AG09309 (cell line): Measurements from ENCODE around the genes GFI1, EVI5 and DIPK1A.

DNA sequence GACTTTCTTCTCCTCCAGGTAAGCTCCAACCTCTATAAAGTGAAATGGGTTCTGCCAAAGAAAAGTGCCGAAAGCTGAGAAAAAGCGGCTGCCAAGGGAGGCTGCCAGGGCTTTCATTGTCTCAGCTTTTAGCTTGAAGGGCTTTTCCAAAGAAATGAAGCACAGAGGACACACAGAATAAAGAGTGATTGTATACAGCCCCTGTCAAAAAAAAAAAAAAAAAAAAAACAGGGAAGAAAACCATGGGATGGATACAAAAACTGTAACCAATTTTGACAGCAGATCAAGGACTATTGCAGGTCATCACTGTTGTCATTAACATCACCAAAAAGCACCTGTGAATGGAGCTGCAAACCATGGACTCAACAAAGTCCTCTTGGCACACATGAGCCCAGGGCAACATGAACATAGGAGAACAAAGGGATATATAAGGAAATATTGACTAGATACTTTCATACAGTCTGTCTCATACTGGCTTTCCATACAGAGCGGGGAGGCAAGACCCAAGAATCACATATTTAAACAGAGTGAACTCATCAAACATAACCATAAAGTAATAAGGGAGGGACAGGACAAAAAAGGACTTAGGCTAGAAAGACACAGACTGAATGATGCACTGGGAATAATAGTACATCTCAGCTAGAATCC is 126.6 kb downstream of the TGFBR3 start:
- RRBS, result no CpG with 5 or more reads among the region's 3 CpGs

GRCh38 chr1:91826110-91826664 is 59.8 kb downstream of the TGFBR3 start:
- RRBS, result no CpG with 5 or more reads among the region's 8 CpGs

GRCh38 chr1:92359419-92359859 is 60.6 kb downstream of the RPAP2 start:
- RRBS, result no CpG with 5 or more reads among the region's 7 CpGs

DNA sequence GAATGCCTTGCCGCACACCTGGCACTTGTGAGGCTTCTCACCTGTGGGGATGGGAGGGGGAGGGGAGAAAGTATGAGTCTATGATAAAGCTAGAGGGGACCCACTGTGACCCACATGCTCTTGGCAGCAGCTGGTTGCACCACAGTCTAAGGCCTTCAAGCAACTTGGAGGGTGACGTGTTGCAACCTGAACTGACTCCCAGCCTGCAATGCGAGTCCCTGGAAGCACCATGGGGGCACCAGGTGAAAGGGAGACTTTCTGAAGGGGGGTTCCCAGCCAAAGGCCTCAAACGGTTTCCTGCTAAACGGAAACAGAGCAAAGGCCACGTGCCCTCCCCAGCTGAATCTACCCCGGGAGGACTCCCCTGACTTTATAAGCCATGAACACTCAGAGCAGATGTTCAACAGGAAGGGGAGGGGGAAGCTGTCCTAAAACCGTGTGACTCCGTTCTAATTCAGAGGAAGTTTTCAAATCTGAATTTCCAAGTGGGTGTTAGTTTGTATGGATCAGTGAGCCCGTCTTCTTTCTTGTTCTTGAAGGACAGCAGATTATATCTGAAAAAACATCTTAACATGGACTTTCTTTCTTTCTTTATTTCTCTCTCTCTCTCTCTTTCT is 10.4 kb downstream of the GFI1 start:
- RRBS, result no CpG with 5 or more reads among the region's 10 CpGs

DNA sequence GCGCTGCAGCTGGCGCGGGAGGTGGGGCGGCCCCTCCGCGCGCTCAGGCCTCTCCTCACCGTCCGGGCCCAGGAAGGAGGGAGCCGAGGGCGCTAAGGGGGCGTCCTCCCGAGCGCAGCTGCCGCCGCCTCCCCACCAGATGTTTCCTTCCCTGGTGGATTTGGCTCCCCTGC is 1.2 kb downstream of the GFI1 start:
- RRBS, result 2% methylated on average over 5 of the region's 16 CpGs

DNA sequence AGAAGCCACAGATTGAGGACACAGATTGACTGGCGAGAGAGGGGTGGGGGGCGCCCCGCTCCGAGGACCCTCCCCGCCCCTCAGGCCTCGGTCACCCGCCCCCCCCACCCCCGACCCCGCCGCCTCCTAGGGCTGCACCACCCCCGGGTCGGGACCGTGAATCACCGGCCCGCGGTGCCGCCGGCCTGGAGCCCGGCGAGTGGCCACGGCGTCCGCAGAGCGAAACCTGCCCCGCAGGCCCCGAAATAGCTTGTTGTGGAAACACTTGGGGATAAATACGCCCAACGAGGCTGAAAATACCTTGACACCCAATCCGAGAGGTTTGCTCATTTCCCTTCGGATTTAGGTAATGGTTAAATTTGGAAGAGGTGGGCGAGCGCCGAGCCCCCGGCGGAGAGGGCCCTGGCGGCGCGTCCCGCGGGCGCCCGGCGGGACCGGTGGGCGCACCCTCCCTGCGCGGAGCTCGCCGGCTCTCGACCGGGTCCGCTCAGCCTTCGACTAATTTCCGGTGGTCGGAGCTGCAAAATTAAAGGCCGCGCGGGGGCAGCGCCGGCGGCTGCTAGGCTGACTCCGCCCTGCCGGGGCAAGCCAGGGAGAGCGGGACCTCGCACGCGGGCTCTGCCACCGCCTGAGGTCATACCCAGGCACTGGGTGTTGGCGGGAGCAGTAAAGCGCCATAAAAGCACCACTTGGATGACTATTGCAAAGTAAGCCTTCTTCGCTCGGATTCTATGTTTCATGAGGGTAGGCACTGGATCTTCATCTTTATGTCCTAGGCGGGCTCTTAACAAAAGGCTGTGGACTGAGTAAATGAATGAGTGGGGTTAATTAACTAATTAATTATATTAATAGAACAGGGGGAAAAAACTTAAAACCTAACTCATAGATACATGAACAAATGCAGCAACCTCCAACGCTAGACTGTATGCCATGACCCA is at the start of gene GFI1:
Gene GFI1, minus strand, starts transcription at position 500 of the 938 bp plus-strand sequence.
- RRBS, result 8% methylated on average over 16 of the region's 74 CpGs

DNA sequence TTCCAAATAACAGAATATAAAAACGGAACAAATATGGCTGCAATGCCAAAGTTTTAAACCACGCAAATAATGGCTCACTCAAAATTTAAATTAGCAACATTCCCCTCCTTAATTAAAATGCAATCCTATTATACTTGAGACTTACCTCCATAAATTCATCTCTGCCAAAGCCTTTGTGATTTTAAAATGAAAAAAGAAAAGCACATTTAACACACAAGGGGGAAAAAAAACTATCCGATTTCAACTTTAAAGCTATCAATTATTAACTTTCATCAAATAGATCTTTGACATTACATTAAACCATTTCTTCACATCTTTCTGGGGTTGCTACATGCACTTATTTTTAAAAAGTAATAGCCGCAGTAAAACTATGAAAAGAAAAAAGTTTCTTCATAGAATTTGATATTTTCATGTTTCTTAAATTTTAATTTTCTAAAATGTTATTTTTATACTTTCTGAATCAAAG is 71.0 kb downstream of the EVI5 start:
- RRBS, result no CpG with 5 or more reads among the region's 4 CpGs

GRCh38 chr1:92784495-92785238 is at the start of gene EVI5:
Gene EVI5 (minus strand): TSS chr1:92785108.
- RRBS, result 2% methylated on average over 18 of the region's 83 CpGs

- RRBS, result no CpG with 5 or more reads among the region's 8 CpGs
Observed at GRCh38 chr1:92833041-92833899, 1.4 kb downstream of the RPL5 start.

GRCh38 chr1:92834424-92834955 is 2.6 kb downstream of the RPL5 start:
- RRBS, result no CpG with 5 or more reads among the region's 7 CpGs

DNA sequence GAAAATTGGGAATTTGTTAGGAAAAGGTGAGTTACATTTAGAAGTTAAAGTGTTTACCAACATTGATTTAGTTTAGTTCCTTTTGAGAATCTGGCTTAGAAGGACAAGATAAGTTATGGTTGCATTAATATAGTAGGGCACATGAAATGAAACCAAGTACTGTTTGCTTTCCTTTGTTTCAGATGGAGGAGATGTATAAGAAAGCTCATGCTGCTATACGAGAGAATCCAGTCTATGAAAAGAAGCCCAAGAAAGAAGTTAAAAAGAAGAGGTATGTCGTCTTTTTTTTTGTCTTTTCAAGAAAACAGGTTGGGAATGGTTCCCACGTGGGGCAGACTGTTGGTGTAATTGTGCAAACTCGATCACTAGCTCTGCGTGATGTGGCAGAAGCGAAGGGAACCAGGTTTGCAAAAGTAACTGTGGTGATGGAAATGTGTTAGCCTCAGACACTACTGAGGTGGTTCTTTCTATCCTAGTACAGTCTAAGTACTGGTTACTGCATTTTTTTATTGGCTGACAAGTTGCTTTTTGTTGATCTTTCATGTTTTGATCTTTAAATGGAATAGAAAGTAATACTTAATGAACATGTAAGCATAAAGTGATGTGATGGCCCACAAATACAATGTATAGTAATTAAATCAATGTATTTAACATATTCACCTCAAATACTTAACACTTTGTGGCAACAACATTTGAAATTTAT is 8.7 kb downstream of the RPL5 start:
- RRBS, result no CpG with 5 or more reads among the region's 6 CpGs

GRCh38 chr1:92960999-92961917 is at the start of gene DIPK1A:
Gene DIPK1A (minus strand): TSS chr1:92961462.
- RRBS, result 2% methylated on average over 62 of the region's 124 CpGs

GRCh38 chr1:93449002-93449865 is 1.3 kb downstream of the FNBP1L start:
- RRBS, result 5% methylated on average over 7 of the region's 27 CpGs

DNA sequence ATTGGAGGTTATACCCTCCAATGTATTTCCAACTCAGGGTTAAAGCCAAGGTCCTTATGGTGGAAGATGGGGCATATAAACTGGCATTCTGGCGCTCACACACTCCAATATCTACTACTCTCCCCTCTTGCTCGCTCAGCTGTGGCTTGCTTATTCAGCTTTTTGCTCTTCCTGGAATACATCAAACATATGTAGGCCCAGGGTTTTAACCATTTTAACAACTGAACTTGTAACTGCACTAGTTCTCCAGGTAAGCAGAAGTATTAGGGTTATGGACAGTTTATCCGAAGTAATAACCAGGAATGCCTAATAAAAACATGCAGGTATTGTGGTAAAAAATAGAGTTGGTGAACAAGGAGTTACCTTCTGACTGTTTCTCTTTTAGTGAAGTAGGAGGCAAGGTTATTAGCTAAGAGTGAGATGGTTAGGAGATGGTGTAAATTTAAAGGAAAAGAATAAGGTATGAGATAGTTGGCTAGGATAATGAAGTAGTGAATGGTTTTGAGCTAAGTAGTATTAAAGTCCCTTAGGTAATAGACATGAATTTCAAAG is 40.7 kb downstream of the FNBP1L start:
- RRBS, result no CpG with 5 or more reads among the region's 3 CpGs

- RRBS, result no CpG with 5 or more reads among the region's 10 CpGs
Observed at GRCh38 chr1:93516057-93516809, 68.3 kb downstream of the FNBP1L start.

GRCh38 chr1:93605259-93606381 is 76.0 kb downstream of the BCAR3 start:
- RRBS, result no CpG with 5 or more reads among the region's 8 CpGs

- RRBS, result no CpG with 5 or more reads among the region's 6 CpGs
Observed at GRCh38 chr1:93662654-93663473, 18.8 kb downstream of the BCAR3 start.

- RRBS, result no CpG with 5 or more reads among the region's 7 CpGs
Observed at GRCh38 chr1:93665545-93666406, 15.9 kb downstream of the BCAR3 start.

- RRBS, result no CpG with 5 or more reads among the region's 4 CpGs
Observed at GRCh38 chr1:93694731-93695336, 13.2 kb upstream of the BCAR3 start.

- RRBS, result no CpG with 5 or more reads among the region's 9 CpGs
Observed at GRCh38 chr1:93750843-93751532, 69.4 kb upstream of the BCAR3 start.